Ishikawa (cell line): ENCODE measurements around the genes PTPN9, SNUPN, SNX33 and ODF3L1.

- RRBS: no CpG with 5 or more reads among the region's 7 CpGs
Observed at GRCh38 chr15:75065114-75065963, 41.9 kb downstream of the PPCDC start.

DNA sequence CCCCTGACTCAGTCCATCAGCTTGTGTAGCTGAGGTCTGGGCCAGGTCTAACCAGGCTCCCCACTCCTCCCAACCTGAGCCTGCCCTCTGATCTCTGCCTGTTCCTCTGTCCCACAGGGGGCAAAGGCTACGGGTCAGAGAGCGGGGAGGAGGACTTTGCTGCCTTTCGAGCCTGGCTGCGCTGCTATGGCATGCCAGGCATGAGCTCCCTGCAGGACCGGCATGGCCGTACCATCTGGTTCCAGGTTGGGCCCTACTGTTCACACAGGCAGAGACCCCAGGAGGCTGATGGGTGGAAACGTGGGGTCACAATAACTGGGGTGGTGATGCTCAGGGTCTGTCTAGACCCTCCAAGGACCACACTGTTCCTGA, 6.8 kb downstream of the NEIL1 start:
- RRBS: no CpG with 5 or more reads among the region's 7 CpGs

- RRBS: 96% methylated on average over 1 of the region's 24 CpGs
Observed at GRCh38 chr15:75361654-75362835, 6.4 kb downstream of the MAN2C1 start.

- RRBS: no CpG with 5 or more reads among the region's 4 CpGs
Observed at GRCh38 chr15:75369100-75369317, 602 bp upstream of the MAN2C1 start.

GRCh38 chr15:75380263-75380976, 12.0 kb upstream of the MAN2C1 start:
- RRBS: no CpG with 5 or more reads among the region's 12 CpGs

DNA sequence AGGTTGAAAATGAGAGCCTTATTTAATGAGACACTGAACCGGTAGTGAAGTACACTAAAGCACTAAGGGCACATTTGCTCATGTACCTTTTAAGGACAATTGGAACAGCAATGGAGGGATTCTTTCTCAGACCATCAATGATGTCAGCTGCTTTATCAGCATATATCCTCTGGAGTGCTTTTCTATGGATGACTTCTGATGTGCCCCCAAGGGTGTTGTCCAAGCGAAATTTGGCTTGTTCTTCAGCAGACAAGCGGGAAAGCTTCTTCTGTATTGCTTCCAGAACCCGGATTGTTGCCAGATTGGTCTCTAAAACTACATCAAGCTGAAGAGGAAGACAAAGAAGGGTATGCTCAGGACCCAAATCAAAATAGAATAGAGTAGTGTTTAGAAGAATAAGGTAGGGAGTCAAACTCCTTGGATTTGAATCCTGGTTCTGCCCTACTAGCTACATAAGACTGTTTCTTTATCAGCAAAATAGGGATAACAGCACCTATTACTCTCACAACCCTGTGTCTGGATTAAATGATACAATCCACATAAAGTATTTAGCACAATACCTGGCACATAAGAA, 27.9 kb upstream of the MAN2C1 start:
- RRBS: no CpG with 5 or more reads among the region's 4 CpGs

- RRBS: 1% methylated on average over 9 of the region's 64 CpGs
Observed at GRCh38 chr15:75579163-75579922, at the start of gene PTPN9. TSS of gene PTPN9 (minus strand) at chr15:75579315.

DNA sequence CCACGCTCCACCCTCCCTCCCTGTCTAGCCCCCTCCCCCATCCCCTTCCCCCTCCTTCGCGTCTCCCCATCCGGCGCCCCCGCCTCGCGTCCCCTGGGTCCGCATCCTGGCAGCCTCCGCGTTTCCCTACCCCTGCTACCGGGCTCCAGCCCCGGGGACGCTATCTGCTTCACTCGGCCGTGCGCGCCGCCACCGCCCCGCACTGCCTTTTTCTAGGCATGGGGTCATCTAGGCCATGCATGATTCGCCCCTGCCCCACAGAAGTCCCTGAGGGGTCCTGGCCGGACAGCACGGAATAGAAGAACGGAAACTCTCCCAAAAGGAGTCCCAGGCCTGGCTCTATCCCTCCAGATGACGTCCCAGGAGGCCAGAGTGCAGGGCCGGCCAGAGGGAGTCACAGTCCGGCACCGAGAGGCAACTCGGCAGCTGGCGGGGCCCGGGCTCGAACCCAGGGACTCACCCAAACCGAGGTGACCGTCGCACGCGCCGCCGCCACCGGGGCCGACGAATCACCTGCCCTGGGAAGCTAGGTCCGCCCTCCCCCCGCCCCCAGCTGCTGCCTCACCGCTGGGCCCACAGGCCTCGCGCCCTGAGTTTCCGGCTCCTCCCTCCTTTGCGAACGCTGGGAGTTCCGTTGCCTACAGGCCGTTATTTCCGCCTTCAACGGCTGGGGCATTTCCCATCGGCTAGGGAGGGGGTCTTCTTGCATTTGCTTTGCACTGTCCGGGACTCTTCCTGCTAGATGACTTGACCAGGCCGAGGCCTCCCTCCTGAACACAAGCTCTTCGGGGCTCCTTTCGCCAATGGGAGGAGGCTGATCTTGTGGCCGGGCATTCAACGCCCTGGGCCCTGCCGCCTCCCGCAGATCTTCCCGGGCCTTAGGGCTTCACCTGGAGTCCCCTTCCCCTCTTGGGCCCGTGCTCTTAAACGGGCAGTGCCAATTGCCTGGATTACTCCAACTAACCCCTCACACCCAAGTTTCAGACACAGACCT, at the start of gene SNUPN:
TSS of gene SNUPN (minus strand) at position 520 of the 994 bp plus-strand sequence.
- RRBS: 2% methylated on average over 47 of the region's 67 CpGs

GRCh38 chr15:75647621-75648144, at the start of gene SNX33:
TSS of gene SNX33 (plus strand) at chr15:75647912.
- RRBS: 1% methylated on average over 46 of the region's 53 CpGs

- RRBS: no CpG with 5 or more reads among the region's 11 CpGs
Observed at GRCh38 chr15:75671688-75672600, 24.2 kb downstream of the SNX33 start.

- RRBS: no CpG with 5 or more reads among the region's 7 CpGs
Observed at GRCh38 chr15:75710853-75711349, 1.7 kb downstream of the CSPG4 start.

- RRBS: no CpG with 5 or more reads among the region's 7 CpGs
Observed at GRCh38 chr15:75723792-75724318, at the start of gene ODF3L1. TSS of gene ODF3L1 (plus strand) at chr15:75724041.

GRCh38 chr15:75873314-75873722, 30.1 kb downstream of the UBE2Q2 start:
- RRBS: no CpG with 5 or more reads among the region's 1 CpG

- RRBS: no CpG with 5 or more reads among the region's 14 CpGs
Observed at GRCh38 chr15:75903209-75903688, 429 bp upstream of the FBXO22 start.

DNA sequence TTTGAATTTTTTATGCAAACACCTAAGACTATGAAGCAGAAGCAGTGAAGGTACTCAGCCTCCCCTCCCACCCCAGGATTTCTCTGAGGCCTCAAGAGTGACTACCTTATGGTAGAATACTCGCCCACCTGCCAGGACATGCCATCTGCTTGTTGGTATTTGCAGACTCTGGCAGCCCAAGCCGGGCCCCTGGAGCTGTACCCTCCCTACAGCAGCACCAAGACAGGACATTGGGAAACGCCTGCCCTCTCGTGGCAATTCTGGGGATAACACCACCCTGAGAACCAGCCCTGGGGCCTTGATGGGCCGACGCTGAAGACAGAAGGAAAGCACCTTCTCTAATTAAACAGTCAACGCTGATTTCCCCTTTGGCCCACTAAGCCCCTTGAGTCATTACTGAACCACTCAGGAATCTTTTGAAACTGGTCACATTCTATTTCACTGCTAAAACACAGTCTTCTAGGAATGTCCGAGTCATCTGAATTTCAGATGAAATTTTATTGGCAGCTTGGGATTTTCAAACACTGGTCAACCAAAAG, 91.2 kb downstream of the TMEM266 start:
- RRBS: no CpG with 5 or more reads among the region's 8 CpGs

- RRBS: no CpG with 5 or more reads among the region's 3 CpGs
Observed at GRCh38 chr15:76215555-76216180, 95.6 kb downstream of the ETFA start.

GRCh38 chr15:76259122-76259851, 52.0 kb downstream of the ETFA start:
- RRBS: no CpG with 5 or more reads among the region's 20 CpGs

GRCh38 chr15:77052473-77053172, 18.3 kb downstream of the TSPAN3 start:
- RRBS: no CpG with 5 or more reads among the region's 4 CpGs

DNA sequence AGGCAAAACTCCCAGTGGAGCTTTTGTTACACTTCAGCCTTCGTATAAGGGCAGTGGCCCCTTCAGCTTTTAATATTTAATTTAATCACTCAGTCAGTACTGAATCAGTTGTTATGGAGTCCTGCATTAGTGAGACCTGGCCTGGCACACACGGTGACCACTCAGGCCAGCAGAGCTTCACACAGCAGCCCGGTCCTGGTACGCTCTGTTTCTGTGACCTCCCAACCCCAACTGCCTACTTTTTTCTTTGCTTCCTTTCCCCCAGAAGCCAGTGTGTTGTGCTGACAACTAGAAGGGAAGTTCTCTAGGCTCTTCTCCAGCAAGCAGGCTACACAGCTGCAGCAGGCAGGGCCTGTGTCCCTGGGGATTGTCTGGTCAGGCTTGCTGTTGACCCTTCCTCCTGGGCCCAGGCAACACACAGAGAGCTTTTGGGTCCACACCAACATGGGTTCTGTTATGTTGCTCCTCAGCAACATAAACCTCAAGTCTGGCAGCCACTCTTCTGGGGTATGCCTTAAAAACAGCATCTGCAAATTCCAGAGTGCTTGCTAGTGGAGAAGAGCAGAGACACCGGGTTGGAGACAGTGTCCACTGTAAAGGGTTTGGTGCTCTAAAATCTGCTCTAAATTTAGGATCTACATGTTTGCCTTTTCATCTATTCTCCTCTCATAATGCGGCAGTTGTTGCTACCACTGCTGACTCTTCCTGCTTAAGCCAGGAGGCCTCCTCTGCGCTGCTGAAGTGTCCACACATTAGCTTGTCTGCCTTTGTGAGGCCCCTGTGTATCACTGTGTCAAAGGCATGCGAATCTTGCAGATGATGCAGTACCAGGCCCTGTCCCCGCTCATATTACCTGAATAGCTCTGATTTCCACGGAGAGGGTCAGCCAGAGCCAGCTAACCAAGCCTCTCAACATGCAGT, 36.3 kb upstream of the TSPAN3 start:
- RRBS: no CpG with 5 or more reads among the region's 10 CpGs

DNA sequence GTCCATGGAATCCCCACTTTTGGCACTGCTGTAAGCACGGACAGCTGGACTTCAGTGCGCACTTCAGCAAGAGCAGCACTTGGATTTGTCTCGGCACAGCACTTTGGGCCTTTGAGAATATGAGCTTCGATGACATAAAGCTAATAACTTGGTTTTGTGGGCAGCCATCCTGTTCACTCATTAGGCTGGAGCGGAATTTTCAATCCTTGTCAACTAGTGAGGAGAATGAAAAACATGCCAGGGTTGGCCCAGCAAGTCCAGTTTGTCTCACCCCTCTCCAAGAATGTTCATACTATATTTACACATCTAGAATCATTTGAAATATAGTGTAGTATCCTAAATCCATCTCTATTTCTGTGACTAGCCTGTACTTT, 38.6 kb upstream of the TSPAN3 start:
- RRBS: no CpG with 5 or more reads among the region's 5 CpGs